T-cell (primary cell): ENCODE measurements around a stretch of chr19.

DNA sequence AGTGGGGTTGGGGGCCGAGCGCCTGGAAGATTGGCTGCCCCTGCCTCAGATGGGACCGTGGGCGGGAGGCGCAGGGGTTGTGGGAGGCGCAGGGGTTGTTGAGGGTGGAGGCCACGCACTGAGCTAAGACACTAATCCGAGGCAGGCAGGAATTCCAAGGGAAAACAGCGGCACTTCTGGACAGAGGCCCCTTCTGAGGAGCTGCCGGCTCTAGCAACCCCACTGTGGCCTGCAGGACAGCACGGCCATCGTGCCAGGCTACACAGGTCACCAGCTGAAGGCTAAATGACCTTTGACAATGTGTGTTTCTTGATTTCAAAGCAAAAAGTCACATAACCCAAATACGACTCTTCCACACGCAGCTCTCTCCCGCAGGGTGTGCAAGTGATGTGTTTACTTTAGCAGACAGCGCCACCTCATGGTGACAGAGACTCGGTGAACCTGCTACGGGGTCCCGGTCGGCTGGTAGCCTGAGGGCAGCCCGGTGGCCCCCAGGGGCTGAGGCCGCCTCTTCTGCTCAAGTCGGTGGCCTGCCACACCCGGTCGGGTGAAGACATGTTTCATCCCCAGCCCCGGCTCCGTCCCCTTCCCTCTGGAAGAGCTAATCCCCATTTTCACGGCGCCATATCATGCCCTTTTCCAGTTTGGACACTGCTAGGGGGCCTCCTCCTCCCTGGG, 44.3 kb upstream of the RANBP3 start:
- PRO-cap, 7 experiments = no peak in any of the 7 experiments

DNA sequence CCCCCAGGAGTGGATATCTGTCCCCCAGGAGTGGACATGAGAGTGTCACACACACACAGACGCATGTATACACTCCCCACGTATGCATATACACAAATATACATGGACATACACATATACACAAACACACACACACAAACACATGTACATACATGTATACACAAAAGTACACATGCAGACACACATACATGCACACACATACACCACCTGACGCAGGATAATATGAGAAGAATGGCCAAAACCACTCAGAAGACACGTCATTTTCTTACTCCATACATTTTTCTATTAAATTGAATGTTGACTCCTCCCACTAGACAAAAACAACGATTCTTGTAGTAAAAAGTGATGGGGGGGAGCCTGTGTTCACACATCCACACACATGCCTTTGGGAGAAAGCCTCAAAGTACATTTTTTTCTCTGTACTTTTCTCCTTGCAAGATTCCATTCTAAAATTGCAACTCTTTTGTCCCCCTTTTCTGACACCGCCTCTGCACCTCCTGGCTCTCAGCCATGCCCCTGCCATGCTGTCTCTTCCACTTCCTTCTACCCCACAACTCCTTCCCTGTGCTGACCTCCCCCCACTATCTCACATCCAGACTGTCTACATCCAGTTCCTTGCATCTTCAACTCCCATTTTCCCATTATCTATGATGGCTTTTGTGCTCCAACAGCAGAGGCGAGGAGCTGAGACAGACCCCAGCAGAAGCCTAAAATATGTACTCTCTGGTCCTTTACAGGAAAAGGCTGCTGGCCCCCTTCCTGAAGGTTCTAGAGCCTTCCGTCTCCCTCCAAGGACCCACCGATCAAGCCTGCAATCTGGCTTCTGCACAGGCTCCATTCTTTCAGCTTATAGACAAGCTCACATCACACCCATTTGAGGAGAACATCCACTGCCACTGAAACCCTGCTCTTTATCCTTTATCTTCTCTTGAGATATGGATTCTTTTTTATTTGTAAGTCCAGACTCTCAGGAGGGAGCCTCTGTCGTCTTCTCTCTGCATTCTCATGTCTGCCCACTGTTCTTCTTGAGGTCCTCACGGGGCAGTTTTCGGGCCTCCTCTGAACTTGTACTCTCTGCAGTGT, 50.3 kb downstream of the RFX2 start:
- PRO-cap, 7 experiments = no peak in any of the 7 experiments

- PRO-cap, 7 experiments = no peak in any of the 7 experiments
Measured at GRCh38 chr19:6103148-6103780, 7.0 kb downstream of the RFX2 start.

- PRO-cap, 7 experiments = no peak in any of the 7 experiments
Measured at GRCh38 chr19:6161586-6161960, 26.1 kb downstream of the ACSBG2 start.

DNA sequence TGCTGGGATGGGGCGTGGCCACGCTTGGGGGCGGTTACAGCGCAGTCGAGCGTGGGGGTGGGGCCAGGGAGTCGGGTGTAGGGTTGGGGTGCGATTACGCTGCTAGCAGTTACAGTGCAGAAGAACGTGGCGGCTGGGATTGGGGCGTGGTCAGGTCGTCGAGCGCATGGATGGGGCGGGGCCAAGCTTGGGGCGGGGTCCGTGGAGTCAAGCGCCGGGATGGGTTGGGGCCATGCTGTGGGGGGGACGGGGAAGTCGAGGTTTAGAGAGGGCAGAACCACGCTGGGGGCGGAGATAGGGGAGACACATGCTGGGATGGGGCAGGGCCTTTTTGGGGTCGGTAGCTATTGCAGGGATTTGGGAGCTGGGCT, 795 bp downstream of the ALKBH7 start:
- PRO-cap, 7 experiments = peak in 4 of 7 experiments; most common plus-strand start position 114 of the sequence (in 3)

DNA sequence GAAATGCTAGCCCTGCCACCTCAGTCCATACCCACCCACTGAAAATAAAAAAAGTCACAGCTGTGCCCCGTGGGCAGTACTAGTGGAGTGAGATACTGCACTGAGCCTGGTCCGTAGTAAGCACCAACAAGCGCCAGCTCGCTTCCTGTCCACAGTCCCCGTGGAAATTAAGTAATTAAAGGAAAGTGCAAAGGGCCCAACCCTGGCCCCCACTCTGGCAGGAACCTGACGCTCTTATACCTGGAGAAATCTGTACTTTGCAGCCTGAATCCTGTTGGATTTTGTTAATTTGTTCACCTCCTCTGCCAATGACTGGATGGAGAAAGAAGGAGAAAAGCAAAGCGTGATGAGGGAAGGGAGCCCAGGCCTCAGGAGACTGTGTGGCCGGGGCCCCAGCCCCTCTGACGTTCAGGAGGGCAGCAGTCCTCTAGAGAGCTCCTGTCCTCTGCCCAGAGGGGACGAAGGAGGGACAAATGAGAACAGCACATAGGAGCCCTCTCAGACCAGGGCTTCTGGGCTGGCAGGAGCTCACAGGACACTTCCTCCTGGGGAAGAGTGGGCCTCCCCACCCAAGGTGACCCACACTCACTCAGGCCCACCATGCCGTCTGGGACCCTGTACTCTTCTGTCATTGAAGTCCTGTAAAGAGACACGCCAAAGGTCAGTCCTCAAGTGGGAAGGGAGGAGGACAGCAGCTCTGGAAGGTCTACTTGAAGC, 4.6 kb downstream of the KHSRP start:
- PRO-cap, 7 experiments = no peak in any of the 7 experiments

DNA sequence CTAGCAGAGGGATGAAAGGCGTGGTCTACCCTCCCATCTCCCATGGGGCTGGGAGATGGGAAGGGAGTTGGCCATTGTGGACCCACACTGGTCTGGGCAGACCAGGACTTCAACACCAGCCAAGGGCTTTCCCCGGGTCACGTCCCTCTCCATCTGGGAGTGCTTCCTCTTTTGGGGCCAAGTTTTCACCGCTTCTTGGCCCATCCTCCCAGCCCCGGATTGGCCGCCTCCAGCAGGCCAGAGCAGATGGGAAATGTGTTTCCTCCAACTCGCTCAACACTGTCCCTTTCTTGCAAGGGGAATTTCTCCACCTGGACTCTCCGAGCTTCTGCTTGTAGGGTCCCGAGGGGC, 2.1 kb upstream of the TNFSF9 start:
- PRO-cap, 7 experiments = no peak in any of the 7 experiments

DNA sequence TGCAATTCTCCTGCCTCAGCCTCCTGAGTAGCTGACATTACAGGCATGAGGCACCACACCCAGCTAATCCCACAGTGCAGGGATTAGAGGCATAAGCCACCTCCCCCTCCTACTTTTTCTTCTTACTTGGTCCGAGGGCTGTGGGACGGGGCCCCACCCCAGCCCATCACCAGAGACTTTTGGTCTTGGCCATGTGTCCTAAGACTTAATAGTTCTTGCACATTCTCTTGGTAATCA, 17.8 kb upstream of the CD70 start:
- PRO-cap, 7 experiments = no peak in any of the 7 experiments

GRCh38 chr19:6674687-6675412, 4.9 kb upstream of the TNFSF14 start:
- PRO-cap, 7 experiments = peak in 1 of 7 experiments; most common plus-strand start chr19:6675132 (in 1)

DNA sequence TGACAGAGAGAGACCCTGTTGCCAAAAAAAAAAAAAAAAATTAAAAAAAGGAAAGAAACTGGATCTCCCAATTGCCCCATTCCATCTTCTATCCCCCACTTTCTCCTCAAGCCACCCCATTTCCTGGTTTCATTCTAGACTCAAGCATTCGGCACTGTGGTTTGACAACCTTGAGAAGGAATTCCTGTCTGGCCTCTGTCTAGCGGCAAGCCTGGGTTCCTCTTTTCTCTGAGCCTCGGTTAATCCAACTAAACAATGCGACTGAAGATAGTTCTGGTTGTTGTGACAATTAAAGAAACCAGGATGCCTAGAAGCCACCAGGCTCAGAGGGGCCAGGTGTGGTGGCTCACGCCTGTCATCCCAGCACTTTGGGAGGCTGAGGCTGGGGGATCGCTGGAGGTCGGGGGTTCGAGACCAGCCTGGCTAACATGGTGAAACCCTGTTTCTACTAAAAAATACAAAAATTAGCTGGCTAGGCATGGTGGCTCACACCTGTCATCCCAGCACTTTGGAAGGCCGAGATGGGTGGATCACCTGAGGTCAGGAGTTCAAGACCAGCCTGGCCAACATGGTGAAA, 3.4 kb upstream of the C3 start:
- PRO-cap, 7 experiments = no peak in any of the 7 experiments

DNA sequence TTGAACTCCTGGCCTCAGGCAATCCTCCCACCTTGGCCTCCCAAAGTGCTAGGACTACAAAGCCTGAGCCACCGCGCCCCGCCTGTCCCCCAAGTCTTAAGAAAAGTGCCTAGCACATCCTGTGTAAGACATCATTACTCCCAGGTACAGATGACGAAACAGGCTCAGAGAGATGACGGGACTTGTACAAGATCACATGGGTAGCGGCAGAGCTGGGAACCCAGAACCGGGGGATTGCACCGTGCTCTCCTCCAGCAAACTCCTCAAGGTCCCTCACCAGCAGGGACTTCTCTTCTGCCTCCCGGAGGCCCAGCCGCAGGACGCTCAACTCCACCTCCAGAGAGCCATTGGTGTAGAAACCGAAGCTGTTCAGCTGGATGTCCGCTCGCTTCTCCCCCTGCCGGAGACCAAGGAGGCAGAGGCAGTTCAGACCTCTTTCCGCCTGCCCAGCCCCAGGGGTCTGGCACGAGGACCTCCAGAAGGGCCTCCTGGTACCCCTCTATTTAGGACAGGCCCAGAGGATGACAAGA, 1.0 kb downstream of the GPR108 start:
- PRO-cap, 7 experiments = peak in 7 of 7 experiments; most common plus-strand start position 223 of the sequence (in 4); most common minus-strand start position 107 of the sequence (in 7)

GRCh38 chr19:6745864-6746758, 6.6 kb downstream of the TRIP10 start:
- PRO-cap, 7 experiments = no peak in any of the 7 experiments

GRCh38 chr19:6997679-6998125, 23.5 kb downstream of the MBD3L2B start:
- PRO-cap, 7 experiments = peak in 3 of 7 experiments; most common minus-strand start chr19:6997851 (in 3)

GRCh38 chr19:7114486-7114873, 45.0 kb downstream of the ZNF557 start:
- PRO-cap, 7 experiments = no peak in any of the 7 experiments

GRCh38 chr19:7207970-7208240, 86.3 kb downstream of the INSR start:
- PRO-cap, 7 experiments = peak in 1 of 7 experiments; most common minus-strand start chr19:7208139 (in 1)

DNA sequence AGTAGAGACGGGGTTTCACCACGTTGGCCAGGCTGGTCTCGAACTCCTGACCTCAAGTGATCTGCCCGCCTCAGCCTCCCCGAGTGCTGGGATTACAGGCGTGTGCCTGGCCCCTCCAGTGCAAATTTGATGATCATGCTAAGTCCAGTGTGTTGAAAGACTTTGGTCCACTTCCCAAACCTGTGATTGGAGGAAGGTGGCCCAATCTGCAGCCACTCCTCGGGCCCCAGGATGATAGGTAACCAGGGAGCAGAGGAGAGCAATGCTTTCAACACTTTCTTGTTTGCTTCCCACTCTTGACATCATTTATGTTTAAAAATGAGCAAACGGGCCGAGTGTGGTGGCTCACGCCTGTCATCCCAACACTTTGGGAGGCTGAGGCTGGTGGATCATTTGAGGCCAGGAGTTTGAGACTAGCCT, 40.8 kb downstream of the INSR start:
- PRO-cap, 7 experiments = no peak in any of the 7 experiments

GRCh38 chr19:7255497-7256011, 38.7 kb downstream of the INSR start:
- PRO-cap, 7 experiments = no peak in any of the 7 experiments

GRCh38 chr19:7333666-7334268, 15.0 kb upstream of the ARHGEF18 start:
- PRO-cap, 7 experiments = no peak in any of the 7 experiments

DNA sequence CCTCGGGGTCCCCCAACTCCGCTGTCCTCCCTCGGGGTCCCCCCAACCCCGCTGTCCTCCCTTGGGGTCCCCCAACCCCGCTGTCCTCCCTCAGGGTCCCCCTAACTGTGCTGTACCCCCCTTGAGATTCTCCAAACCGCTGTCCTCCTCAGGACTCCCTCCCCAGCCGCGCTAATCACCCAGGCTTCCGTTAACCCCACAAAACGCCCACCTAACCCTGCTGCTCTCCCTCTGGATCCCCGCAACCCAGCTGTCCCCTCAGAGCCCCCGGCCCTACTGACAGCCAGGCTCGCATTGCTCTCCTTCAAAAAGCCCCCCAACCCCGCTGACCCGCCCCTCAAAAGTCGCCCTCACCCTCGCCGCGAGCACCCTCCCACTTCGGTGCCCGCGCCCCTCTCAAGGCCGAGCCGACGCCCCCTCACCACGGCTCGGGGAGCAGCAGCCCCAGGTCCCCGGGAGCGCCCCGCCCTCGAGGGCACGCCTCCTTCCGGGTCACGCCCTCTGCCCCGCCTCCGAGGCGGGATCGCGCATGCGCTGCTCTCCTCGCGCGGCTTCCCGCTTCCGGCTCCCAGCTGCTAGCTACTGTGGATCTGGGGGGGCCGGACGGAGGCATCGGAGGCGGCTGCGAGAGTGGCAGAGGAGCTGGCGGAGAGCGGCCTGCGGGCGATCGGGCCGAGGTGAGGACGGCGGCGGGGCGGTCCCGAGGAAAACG, 46.0 kb downstream of the ARHGEF18 start:
- PRO-cap, 7 experiments = peak in 4 of 7 experiments; most common plus-strand start position 582 of the sequence (in 3); most common minus-strand start position 281 of the sequence (in 2)

- PRO-cap, 7 experiments = no peak in any of the 7 experiments
Measured at GRCh38 chr19:7395283-7395813, 46.6 kb downstream of the ARHGEF18 start.